Mesenchymal stem cell of Wharton's jelly (primary cell): ENCODE measurements around the gene TMEM38B.

GRCh38 chr9:104822183-104822471 lies 58.2 kb downstream of the NIPSNAP3B start:
- CAGE, long polyA plus RNA: no peak

- CAGE, long polyA plus RNA: no peak
These were observed 23.1 kb downstream of the ABCA1 start for GRCh38 chr9:104904657-104905505.

- CAGE, long polyA plus RNA: no peak
These were observed 22.0 kb downstream of the ABCA1 start for GRCh38 chr9:104905848-104906367.

- CAGE, long polyA plus RNA: no peak
These were observed 20.3 kb downstream of the ABCA1 start for GRCh38 chr9:104907709-104907940.

- CAGE, long polyA plus RNA: no peak
These were observed 4.1 kb downstream of the ABCA1 start for GRCh38 chr9:104923852-104924296.

GRCh38 chr9:105026970-105027454 lies 99.1 kb upstream of the ABCA1 start:
- CAGE, long polyA plus RNA: no peak

- CAGE, long polyA plus RNA: no peak
These were observed 116.6 kb upstream of the SLC44A1 start for GRCh38 chr9:105127814-105128342.

DNA sequence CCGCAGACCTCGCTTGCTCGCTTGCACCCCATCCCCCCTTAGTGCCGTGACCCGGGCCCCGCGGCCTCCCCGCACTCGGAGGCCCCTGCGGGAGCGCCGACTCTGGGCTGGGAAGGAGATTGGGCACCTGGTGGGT lies 907 bp downstream of the SLC44A1 start:
- CAGE, long polyA plus RNA: no peak

DNA sequence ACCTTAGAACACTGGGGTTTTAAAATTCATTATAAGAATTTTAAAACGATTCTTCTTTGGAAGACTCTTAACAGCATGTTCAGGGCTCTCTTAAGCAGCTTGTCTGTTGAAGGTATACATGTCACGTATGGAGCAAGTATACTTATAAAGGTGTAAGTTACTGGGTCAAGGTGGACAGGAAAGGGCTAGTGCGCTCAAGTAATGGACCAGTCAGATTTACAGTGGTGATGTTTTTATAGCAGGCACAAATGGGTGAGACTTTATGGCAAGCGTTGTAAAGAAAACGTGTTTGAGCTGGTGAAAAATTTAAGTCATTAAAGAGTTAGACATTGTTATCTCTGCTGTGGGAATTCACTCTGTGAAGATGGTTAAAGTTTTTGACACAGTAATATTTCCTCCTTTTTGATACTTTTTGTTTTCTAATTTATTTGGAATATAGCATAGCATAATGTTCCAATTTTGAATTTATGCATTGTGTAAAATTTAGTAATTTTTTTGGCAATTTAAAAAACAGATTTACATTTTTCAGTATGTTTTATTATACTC lies 8.0 kb downstream of the SLC44A1 start:
- CAGE, long polyA plus RNA: no peak

DNA sequence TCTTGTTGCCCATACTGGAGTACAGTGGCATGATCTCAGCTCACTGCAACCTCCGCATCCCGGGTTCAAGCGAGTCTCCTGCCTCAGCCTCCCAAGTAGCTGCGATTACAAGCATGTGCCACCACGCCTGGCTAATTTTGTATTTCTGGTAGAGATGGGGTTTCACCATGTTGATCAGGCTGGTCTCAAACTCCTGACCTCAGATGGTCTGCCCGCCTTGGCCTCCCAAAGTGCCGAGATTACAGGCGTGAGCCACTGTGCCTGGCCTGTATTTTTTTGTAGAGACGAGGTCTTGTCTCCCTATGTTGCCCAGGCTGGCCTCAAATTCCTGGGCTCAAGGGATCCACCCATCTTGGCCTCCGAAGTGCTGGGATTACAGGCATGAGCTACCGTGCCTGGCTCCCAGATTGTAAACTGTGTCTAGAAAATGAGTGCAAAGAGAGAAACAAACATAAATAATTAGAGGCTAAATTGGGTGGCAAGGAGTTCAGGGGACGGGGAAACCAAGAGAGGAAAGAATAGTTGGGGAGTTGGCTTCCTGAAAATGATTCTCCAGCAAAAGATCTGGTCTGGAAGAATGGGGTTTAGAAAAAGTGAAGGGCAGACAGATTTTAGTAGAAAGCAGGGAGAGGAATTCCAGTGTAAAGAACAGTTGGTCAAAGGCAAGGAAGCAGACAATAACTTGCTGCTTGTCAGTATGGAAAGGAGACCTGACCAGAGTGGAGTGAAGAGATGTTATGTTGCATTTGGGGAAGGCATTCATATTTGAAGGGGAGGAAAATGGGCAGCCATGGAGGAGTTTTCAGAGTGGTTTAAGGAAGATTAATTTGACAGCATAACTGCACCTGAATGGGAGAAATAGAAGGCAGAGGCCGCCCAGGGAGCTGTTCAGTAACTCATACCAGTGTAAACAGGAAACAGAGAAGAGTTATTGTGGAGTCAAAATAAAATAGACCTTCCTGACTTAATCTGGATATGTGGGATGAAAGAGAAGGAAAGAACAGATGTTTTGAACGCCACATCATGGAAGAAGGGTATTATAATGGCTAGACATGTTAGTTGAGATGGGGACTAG lies 13.0 kb downstream of the SLC44A1 start:
- CAGE, long polyA plus RNA: no peak

- CAGE, long polyA plus RNA: no peak
These were observed 94.6 kb upstream of the FSD1L start for GRCh38 chr9:105353003-105353820.

DNA sequence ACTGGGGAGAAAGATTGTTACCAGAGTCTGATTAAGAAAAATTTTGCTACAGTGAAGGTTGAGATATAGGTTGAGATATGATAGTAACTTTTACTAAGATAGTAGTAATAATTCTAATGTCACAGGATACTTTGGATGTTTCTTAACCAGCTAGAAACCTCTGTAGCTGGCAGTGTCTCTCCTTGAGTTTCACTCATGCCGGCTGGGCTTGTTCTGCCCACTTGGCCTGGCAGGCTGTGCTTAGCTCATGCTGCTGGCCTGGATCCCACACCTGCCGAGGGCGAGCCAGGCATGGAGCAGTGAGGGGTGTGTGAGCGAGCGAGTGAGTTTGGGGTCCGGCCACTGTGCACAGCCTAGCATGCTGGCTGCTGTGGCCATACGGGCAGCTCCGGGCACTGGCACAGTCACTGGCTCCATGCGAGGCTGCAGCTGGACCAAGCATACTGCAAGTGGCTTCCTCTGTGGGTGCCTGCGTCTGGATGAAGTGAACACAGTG lies 9.7 kb downstream of the FSD1L start:
- CAGE, long polyA plus RNA: no peak

DNA sequence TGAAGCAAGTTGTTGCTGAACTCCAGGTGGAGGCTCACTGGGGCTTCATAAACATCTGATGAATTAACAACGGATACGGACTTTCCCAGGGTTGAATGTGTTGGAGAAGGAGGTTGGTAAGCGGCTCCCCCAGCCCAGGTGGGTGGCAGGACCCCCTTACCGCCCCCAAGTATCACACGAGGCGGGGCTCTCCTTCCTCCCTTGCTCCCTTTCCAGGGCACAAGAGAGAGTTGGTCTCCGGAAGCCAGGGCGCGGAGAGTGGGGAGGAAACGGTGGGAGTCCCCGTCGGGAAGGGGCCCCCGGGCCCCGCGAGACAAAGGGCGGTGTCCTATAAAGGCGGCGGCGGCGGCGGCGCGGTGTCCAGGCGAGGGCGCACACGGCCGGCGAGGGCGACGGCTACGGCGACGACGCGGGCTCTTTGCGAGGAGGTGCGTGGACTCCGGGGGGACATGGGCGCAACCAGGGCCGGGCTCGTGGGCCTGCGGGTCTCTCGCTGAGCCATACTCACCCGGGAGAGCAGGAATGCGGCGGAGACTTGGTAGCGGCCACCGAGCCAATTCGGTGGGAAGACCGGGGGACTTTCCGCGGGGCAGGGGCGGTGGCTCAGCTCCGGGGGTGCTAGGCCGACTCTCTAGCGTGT lies 6.3 kb upstream of the TAL2 start:
- CAGE, long polyA plus RNA: no peak

DNA sequence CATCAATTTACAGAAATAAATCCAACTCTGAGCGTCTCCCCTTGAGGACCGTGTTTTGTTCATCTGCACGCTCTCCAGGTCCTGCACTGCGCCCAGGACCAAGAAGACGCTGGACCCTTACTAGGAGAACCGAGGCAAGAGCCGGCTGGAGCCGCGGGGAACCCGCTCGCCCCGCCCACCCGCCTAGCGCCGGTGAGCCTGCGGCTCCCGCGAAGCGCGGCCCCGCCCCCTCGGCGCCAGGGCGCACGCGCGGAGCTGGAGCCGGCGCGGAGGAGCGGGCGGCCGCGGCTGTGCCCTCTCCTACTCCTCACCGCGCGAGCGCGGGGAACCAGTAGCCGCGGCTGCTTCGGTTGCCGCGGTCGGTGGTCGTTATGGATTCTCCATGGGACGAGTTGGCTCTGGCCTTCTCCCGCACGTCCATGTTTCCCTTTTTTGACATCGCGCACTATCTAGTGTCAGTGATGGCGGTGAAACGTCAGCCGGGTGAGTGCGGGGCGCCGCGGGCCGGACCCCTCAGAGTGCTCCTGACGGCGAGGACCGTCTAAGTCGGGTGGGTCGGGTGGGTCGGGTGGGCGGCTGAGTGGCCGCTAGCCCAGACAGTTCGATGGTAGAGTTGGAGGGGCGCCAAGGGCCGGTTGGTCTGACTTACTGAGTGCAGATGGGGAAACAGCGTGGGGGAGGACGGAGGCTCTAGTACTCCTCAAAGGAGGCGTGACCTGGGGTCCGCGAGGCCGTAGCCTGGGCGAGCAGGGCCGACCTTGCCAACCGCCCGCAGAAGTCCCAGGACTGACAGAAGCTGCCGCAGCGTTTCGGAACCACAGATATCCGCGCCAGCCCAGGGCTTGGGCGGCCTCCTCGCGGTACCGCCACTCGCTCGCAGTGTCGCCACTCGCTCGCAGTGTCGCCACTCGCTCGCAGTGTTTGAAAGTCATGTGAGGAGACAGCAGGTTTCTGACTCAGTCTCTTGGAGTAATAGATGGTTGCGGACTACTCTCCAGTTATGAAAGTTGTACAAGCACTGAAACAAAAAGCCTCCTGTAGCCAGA lies at the start of gene TMEM38B:
TMEM38B (plus strand) TSS at position 252 of the 1,046 bp plus-strand sequence.
- CAGE, long polyA plus RNA: no peak

- CAGE, long polyA plus RNA: no peak
These were observed 88.2 kb downstream of the TMEM38B start for GRCh38 chr9:105782407-105783155.

- CAGE, long polyA plus RNA: no peak
These were observed 2.0 kb upstream of the ZNF462 start for GRCh38 chr9:106860613-106861675.

DNA sequence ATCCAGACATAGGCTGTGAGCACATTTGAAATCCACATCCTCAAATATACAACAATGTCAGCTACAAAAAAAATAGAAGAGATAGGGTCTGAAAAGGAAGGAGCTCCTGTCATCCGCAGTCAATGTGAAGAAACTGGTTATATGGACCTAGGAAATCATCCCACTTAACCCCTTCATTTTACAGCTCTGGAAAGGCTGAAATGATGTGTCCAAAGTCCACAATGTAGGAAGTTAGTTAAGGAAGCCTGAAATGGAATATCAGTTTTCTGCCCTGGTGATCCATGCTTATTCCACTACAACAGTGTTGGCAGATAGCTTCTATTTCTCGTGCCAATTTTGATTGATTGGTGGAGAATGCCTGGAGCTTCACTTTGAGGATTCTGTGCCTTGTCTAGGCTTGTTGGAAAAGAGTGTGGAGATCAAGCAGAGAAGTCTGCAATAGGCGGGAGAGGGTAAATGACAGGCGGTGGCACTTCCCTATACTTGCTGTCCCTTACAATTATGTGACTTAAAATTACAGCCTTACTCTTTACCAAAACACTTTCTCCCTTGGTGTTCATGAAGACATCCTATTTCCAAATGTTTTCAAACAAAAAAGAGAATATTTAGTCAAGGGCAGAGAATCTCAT lies 23.6 kb downstream of the ZNF462 start:
- CAGE, long polyA plus RNA: no peak

DNA sequence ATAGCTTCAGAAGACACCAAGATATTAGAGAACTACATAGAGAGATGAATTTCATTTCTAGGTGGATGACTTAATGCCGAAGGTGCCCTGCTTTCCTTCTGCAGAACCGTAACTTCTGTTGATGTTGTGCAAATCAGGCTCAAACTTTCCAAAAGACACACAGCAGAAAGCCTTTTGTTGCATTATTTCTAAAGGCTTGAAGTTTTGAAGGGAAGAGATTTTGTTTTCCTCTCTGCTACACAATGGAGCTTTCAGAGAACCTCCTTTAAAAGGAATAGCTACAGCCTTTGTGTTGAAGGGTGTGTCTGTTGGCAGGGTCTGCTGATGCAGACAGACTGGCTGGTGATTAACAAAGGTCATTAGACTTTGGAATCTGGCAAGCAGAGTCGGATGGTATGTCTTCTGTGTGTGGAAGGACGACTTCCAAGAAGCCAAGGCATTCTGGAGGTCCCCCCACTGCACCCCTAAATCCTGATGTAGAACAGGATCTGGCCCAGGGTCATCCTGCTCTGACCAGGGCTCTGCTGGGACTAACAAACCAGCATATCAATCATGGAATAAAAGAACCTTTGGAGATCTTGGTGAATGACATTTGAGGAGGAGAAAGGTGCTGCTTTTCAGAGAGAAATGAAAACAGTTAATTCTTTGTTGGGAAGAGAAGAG lies 57.9 kb downstream of the ZNF462 start:
- CAGE, long polyA plus RNA: no peak

GRCh38 chr9:107010760-107011238 lies 147.8 kb downstream of the ZNF462 start:
- CAGE, long polyA plus RNA: no peak

GRCh38 chr9:107283420-107284511 lies 687 bp downstream of the RAD23B start:
- CAGE, long polyA plus RNA: start-site peak on the plus strand at chr9:107283566-107283624, 263 and 137 reads in 2 replicates